ENCODE measurements around a stretch of chr18.

DNA sequence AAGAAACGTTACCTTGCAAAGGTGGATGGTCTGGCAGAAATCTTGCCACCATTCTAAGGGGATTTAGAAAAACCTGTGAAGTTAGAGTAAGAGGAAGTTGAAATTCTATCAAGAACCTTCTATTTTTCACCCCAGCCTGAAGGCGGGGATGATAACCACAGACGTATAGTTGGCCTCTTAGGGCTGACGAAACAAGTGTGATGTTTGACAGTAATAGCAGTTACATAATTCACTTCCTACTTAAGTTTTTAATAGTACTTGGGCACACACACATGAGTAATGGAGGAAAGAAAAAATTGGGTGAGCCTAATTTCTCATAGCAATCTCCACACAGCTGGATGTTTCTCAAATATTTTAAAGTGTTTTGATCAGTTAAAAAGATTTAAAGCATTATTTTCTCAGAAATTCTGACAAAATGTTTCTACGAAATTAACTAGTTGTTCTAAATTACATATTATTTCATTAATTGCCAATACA, 336.6 kb upstream of the SALL3 start:
- RRBS, result no CpG with 5 or more reads among the region's 5 CpGs
CAGE:
- cytosol, long polyA plus RNA, result no peak
- long polyA plus RNA, result no peak
- nucleus, long polyA plus RNA, result no peak

DNA sequence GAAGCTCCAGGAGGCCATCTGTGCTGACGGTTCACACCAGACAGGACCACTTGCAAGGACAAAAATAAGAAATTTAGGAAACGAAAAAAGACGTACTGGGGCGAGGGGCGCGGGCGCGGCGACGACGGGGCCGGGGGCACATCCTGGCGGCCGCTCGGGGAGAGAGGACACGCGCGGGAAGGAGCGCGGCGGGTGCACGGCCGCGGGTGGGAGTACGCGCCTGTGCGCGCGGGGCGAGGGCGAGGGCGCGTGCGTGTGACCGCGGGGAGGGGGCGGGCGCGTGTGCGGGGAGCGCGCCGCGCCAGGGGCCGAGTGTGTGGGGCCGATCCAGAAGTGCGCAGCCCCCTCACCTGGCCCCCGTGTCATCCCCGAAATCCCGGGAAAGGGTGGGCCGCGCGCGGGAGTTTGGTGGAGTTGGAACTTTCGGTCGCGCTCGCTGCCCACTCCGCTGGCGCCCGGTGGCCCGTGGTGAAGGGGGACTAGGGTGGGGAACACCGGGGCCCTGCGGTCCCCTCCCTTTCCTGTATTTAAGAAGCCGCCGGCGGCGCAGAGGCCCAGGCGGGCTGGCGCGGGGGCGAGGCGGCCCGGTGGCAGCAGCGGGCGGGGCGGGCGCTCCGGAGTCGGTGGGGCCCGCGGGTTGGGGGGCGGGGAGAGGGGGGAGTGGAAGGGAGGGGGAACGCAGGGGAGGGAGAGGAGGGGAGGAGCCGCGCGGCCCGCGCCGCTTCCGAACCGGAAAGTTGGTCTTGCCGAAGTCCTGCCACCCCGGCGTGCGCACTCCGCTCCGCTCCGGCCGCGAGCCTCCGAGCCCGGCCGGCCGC, 719 bp upstream of the SALL3 start:
- RRBS, result 4% methylated on average over 25 of the region's 105 CpGs
CAGE:
- cytosol, long polyA plus RNA, result no peak
- long polyA plus RNA, result no peak
- nucleus, long polyA plus RNA, result no peak

- RRBS, result no CpG with 5 or more reads among the region's 8 CpGs
CAGE:
- cytosol, long polyA plus RNA, result no peak
- long polyA plus RNA, result no peak
- nucleus, long polyA plus RNA, result no peak
Measured at GRCh38 chr18:78999975-79000406, 20.4 kb downstream of the SALL3 start.

- RRBS, result 90% methylated on average over 8 of the region's 52 CpGs
CAGE:
- cytosol, long polyA plus RNA, result no peak
- long polyA plus RNA, result no peak
- nucleus, long polyA plus RNA, result no peak
Measured at GRCh38 chr18:79451057-79451920, 55.6 kb downstream of the NFATC1 start.

DNA sequence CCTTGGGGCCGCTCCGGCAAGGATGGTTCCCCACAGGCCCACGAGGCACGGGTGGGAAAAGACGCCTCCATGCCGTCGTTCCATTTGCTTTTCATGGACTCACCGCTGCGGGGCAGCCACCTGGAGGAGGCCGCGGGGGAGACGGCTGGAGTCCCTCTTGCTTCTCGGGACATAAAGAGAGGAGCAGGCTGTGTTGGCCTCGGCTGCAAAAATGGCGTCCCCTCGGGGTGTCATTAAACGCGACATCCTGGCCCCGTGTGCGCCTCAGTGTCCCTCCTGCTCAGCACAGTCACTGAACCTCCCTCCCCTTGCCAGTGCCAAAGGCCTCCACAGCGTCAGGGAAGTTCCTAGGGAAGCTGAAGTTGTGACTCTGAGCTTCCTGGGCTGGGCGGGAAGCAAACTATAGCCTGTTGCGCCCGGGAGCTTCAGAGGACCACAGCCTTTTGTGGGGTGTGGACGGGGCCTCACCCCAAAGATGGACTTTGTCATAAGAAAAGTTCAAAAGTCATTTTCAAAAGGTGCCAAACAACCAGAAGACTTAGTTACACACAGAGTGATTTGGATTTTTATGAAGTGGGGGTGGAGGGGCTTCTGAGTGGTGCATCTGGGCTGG, 63.6 kb downstream of the NFATC1 start:
- RRBS, result no CpG with 5 or more reads among the region's 25 CpGs
CAGE:
- cytosol, long polyA plus RNA, result no peak
- long polyA plus RNA, result no peak
- nucleus, long polyA plus RNA, result no peak

- RRBS, result 34% methylated on average over 6 of the region's 41 CpGs
CAGE:
- cytosol, long polyA plus RNA, result no peak
- long polyA plus RNA, result no peak
- nucleus, long polyA plus RNA, result no peak
Measured at GRCh38 chr18:79525880-79526690, 130.4 kb downstream of the NFATC1 start.

DNA sequence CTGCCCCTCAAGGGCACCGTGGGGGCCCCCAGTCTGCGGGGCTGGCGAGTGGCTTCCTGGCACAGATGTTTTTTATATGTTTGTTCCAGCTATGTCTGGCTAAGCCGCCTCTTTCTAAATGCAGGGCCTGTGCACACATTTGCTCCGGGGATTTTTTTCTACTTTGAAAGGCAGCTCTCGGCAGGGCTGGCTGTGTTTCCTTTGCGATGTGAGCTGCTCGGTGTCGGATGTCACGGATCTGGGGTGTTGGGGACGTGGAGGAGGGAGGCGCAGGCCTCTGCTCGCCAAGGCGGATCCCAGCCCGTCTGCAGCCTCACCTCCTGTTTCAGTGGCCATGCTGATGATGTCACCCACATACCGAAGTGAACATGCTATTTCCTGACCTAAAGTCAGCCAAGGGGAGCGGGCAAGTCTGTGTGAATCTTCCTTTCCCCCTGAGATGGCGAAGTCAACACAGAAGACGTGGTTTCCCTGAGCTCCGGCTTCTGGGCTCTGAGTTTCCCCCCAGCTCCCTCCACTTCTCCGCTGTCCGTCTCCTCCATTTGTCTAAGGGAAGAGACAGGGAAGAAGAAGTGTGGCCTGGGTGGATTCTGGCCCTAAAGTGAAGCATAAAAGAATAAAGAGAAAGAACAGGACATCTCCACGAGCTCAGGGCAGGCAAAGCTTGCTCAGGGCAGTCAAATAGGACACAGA, 111.8 kb upstream of the CTDP1 start:
- RRBS, result no CpG with 5 or more reads among the region's 23 CpGs
CAGE:
- cytosol, long polyA plus RNA, result no peak
- long polyA plus RNA, result no peak
- nucleus, long polyA plus RNA, result no peak

DNA sequence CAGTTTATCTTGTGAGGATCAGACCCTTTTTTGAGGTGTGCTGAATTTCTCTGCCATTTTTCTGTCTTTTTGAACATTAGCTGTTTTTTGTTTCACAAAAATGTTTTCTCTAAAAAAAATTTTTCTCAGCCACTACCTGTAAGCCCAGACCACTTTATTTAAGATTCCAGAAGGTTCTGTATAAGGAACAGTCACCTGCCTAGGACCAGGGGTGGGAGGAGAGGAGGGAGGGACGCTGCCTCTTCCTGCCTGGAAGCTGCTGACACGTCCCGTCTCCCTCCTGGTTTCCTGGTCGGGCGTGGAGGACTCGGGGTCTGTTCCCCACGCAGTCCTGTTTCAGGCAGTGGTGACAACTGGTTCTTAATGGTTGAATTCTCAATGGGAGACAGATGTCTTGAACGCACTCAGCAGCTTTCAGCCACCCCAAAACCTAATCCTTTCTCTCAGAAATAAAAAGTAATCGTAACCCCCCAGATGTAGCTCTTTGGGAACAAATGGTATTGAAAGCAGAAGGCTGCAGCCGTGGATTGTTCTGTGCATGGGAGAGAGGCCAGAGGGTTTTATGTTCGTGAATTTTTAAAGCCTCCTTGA, 50.6 kb downstream of the CTDP1 start:
- RRBS, result no CpG with 5 or more reads among the region's 11 CpGs
CAGE:
- cytosol, long polyA plus RNA, result no peak
- long polyA plus RNA, result no peak
- nucleus, long polyA plus RNA, result no peak

GRCh38 chr18:79738315-79738766, 58.7 kb downstream of the CTDP1 start:
- RRBS, result no CpG with 5 or more reads among the region's 11 CpGs
CAGE:
- cytosol, long polyA plus RNA, result no peak
- long polyA plus RNA, result no peak
- nucleus, long polyA plus RNA, result no peak

- RRBS, result no CpG with 5 or more reads among the region's 23 CpGs
CAGE:
- cytosol, long polyA plus RNA, result no peak
- long polyA plus RNA, result no peak
- nucleus, long polyA plus RNA, result no peak
Measured at GRCh38 chr18:79917217-79917738, 34.2 kb downstream of the SLC66A2 start.

GRCh38 chr18:79942434-79942959, 9.0 kb downstream of the SLC66A2 start:
- RRBS, result no CpG with 5 or more reads among the region's 6 CpGs
CAGE:
- cytosol, long polyA plus RNA, result no peak
- long polyA plus RNA, result no peak
- nucleus, long polyA plus RNA, result no peak

DNA sequence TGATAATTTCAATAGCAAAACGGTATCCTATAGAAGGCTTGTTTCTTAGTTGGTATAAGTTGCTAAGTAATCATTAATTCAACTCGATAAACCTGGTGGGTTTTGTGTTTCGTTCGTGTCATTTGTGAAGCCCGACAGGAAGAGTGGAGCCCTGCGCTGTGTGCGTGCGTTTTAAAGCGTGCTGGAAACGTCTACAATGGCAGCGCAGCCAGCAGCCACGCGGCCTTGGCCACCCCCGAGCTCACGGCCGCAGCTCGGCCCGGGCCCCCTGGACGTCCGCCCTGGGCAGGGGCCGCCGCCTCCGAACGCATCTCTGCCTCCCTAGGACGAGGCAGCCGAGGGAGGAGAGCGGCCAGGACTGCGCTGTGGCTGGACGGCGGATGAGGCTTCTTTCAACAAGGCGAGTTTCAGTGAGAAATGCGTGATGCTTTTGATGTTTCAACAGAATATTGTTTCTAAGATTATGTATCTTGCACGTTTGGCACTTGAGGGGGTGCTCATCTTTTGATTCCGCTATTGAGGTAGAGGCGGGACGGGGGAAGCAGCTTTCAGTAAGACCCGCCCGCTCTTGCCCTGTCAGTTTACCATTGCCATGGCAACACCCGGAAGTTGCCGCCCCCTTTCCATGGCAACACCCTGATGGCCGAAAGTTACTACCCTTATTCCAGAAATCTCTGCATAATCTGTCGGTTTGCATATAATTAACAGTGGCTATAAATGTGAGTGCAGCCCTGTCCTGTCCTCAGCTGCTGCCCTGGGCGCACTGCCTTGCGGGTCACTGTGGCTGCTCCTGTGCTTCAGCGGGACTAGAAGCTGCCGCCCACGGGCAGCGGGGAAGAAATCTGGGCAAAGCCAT, 38.5 kb downstream of the ADNP2 start:
- RRBS, result no CpG with 5 or more reads among the region's 48 CpGs
CAGE:
- cytosol, long polyA plus RNA, result no peak
- long polyA plus RNA, result no peak
- nucleus, long polyA plus RNA, result no peak

DNA sequence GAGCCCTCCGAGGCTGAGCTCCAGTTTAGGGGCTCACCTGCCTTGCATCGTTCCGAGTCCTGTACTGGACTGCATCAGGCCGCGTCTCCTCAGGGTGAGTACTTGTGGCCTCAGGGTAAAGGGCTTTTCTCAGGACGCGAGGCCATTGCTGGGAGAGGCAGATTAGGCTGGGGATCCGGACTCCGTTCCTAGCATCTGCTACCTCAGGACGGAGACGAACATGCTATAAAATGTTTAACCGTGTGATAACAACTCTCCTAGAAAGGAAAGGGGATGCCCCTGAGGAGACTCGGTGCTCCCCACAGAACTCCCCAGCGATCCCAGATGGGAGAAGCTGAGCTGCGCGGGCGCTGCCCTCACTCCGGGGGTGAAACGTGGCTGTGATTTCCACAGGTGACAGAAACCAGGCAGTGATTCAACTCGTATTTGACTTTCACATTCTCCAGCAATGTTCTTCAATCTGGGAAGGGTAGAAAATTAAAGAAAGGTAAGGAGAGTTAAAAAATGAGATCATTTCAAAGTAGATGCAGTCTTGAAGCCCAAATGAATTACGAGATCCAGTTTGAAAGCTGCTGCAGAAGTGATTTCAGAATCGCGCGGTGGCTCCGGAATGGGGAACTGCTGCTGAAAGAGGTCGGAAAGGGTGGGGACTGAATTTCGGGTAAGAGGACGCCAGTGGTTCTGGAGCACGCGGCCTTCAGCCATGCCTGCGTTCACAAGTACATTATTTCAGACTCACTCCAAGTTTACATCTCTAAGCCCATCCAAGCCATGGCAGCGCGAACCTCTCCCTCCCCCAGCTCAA, 39.3 kb downstream of the ADNP2 start:
- RRBS, result no CpG with 5 or more reads among the region's 33 CpGs
CAGE:
- cytosol, long polyA plus RNA, result no peak
- long polyA plus RNA, result no peak
- nucleus, long polyA plus RNA, result no peak

GRCh38 chr18:80148966-80149439, 39.9 kb downstream of the ADNP2 start:
- RRBS, result no CpG with 5 or more reads among the region's 10 CpGs
CAGE:
- cytosol, long polyA plus RNA, result no peak
- long polyA plus RNA, result no peak
- nucleus, long polyA plus RNA, result no peak

GRCh38 chr18:80201383-80201905, 45.9 kb downstream of the PARD6G start:
- RRBS, result no CpG with 5 or more reads among the region's 17 CpGs
CAGE:
- cytosol, long polyA plus RNA, result no peak
- long polyA plus RNA, result no peak
- nucleus, long polyA plus RNA, result no peak

GRCh38 chr18:80207666-80208118, 39.6 kb downstream of the PARD6G start:
- RRBS, result no CpG with 5 or more reads among the region's 1 CpG
CAGE:
- cytosol, long polyA plus RNA, result no peak
- long polyA plus RNA, result no peak
- nucleus, long polyA plus RNA, result no peak

Measured in IMR-90 (cell line).